Sternocleidomastoid (tissue), 1 donor: ENCODE data around the genes MORC3, CLDN14, SIM2 and RIPPLY3.

- PRO-cap = unidirectional peak, plus-strand start at chr21:35564205
These were observed 496.4 kb downstream of the SETD4 start for GRCh38 chr21:35563601-35564626.

DNA sequence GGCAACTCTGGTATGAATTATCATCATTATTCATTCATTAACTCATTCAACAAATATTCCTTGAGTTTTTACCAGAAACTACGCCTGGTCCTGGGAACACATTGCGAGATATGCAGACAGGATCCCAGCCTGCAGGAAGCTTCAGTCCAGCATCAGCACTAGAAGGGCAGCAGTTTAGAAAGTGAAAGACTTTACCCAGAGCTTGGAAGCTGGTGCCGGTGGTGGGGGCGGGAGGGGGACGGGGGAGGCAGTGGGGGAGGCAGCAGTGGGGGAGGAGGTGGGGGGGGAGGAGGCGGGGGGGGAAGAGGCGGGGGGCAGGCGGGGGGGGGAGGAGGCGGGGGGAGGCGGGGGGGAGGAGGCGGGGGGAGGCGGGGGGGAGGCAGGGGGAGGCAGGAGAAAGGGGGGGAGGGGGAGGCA lies 55.8 kb downstream of the SETD4 start:
- PRO-cap = no peak

- PRO-cap = no peak
These were observed 34.0 kb downstream of the DOP1B start for GRCh38 chr21:36190591-36191113.

- PRO-cap = no peak
These were observed 42.1 kb downstream of the DOP1B start for GRCh38 chr21:36198741-36199176.

GRCh38 chr21:36230210-36231050 lies 73.8 kb downstream of the DOP1B start:
- PRO-cap = no peak

GRCh38 chr21:36320159-36320991 lies at the start of gene MORC3:
TSS of gene MORC3 (plus strand) at chr21:36320197.
- PRO-cap = bidirectional peak, plus-strand start at chr21:36320218, minus-strand start at chr21:36319952; bidirectional peak, plus-strand start at chr21:36320580, minus-strand start at chr21:36320643

DNA sequence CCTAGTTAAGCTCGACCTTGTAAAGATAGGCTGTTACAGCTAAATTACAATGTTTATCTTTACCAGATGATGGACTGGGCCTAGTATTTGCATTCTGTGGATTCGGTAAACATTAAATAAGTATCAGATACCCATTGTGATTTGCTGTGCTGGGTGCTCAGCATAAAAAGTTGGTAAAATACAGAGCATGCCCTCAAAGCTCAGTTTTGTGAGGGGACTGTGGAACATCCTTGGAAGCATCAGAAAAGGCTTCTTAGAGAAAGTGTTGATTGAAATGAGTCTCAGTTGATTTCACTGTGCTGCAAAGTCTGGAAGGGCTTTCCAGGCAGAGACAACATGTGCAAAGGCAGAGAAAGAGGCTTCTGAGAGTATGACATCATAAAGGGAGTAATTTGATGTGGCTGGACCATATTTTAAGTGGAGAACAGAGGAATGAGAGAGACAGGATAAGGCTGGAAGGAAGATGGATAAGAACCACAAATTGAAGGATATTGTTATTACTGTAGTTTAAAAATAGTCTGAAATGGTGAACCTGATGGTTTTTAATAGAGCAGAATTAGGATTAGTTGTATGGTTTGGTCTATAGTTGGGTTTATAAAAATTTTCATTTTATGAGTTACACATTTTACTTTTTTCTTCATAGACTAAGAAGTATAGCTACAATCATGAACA lies 27.6 kb downstream of the MORC3 start:
- PRO-cap = no peak

- PRO-cap = no peak
These were observed 2.9 kb upstream of the CHAF1B start for GRCh38 chr21:36382407-36382606.

DNA sequence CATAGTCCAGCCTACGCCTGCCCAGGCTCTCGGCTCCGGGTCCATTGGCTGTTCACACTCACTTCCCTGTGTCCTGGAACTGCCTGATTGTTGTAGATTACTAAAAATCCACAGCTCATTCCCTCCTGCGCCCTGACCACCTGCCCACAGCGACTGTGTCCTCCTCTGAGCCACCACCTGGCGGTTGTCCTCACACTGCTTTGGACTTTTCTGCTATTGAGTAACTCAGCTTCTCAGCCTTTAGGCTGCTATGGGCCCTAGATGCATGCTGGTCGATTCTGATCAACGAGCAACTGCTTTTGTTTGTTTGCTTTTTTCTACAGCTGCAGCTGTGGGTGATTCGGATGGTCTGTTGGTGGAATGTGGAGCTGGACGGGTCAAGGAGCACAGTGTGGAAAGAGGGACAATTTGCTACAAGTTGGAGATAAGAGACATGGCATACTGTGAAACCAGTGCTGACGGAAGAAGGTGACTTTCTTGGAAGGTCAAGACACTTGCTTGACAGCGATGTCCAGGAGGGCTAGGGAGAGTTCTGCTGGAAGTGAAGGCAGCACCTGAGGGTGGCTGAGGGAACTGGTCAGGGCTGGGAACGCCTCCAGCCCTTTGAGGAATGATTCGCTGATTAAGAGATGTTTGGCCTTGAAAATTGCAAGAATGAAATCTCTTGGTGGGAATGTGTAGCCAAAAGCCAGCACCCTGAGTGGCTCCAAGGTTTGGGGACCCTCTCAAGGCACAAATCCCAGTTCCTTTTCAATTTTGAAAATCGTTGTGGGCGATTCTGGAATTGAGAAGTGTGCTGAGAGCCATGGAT lies at the start of gene CLDN14:
Gene CLDN14, minus strand, starts transcription at position 215 of the 811 bp plus-strand sequence.
- PRO-cap = no peak

DNA sequence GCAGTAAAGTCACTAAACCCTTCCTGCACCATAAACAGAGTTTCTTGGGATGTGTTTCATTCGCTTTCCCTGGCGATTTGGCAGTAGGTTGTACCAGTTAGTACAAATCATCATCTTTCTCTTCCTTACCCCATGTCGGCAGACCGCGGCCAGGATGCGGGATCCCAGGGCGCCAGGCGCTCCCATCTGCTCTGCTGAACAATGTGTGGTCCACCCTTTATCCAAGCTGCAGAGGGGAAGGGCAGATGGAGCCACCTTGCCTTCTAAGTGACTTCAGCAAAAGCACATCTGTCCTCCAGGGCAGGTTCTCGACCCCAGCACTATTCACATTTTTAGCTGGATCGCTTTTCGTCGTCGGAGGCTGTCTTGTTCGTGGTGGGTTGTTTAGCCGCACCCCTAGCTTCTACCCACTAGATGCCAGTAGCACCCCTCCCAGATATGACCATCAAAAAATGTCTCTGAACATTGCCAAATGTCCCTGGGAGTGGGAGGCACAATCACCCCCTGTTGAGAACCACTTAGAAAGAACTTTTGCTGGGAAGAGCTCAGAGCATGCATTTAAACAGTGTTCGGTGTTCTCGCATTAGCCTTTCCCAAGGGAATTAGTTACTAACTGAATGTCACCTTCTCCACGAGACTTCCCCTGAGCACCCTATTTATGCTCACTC lies 58.1 kb upstream of the SIM2 start:
- PRO-cap = no peak

- PRO-cap = no peak
These were observed at the start of gene SIM2 for GRCh38 chr21:36698577-36699676. TSS of gene SIM2 (plus strand) at chr21:36699115.

GRCh38 chr21:36753430-36754072 lies 54.6 kb downstream of the SIM2 start:
- PRO-cap = no peak

GRCh38 chr21:36788096-36788866 lies 89.4 kb downstream of the SIM2 start:
- PRO-cap = no peak

DNA sequence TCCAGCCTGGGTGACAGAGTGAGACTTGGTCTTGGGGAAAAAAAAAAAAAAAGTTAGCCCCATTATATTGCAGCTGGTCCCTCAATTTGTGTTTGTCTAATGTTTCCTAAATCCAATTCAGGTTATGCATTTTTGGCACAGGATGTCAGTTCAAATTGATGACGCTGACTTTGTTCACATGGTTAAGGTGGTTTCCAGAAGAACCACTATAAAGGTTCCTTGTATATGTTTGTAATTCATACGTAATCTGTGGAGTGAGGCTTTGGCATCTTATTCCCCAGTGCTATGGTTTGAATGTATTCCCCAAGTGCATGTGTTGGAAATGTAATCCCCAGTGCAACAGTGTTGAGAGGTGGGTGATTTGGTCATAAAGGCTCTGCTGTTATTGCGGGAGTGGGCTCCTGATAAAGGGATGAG lies 19.3 kb upstream of the HLCS start:
- PRO-cap = no peak

GRCh38 chr21:37006162-37007447 lies at the start of gene RIPPLY3:
TSS of gene RIPPLY3 (plus strand) at chr21:37006702.
- PRO-cap = bidirectional peak, plus-strand start at chr21:37006873, minus-strand start at chr21:37006774; bidirectional peak, plus-strand start at chr21:37007147, minus-strand start at chr21:37007111

DNA sequence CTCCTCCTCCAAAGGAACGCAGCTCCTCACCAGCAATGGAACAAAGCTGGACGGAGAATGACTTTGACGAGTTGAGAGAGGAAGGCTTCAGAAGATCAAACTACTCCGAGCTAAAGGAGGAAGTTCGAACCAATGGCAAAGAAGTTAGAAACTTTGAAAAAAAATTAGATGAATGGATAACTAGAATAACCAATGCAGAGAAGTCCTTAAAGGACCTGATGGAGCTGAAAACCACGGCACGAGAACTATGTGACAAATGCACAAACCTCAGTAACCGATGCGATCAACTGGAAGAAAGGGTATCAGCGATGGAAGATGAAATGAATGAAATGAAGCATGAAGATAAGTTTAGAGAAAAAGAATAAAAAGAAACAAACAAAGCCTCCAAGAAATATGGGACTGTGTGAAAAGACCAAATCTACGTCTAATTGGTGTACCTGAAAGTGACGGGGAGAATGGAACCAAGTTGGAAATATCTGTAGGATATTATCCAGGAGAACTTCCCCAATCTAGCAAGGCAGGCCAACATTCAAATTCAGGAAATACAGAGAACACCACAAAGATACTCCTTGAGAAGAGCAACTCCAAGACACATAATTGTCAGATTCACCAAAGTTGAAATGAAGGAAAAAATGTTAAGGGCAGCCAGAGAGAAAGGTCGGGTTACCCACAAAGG lies 37.2 kb downstream of the TTC3 start:
- PRO-cap = no peak

DNA sequence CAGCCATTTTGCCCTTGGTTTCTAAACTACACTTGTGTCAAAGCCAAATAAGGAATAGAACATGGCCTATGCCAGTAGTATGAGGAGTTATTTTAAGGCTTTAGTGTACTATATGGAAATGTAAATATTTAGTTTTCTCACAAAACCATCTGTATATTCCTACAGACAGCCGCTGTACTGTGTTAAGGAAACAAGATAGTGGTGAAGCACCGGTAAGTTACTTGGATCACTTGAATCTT lies 86.4 kb downstream of the TTC3 start:
- PRO-cap = no peak

DNA sequence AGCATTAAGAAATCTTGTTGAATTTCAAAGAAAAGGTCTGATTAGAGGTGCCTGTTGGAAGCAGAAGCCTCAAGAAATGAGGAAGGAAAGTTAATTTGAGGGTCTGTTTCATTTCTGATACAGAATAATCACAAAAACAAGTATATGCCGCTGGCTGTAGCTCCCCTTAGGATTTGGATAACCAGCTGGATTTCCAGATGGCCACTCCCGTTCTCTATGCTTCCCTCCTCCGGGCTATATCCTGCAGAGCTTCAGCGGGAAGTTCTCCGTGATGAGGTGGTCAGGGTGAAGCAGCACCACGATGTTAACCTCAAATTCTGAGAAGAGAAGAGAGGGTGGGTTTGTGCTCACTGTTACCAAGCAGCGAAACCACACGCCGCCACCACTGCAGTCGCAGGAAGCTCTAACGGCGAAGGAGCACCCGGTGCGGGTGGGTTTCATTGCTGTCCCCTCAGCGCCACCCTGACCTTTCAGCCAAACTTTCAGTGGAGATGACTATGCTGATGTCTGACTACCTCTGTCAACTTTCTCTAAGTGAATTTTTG lies 41.8 kb downstream of the VPS26C start:
- PRO-cap = no peak

GRCh38 chr21:37243293-37243545 lies 23.9 kb downstream of the VPS26C start:
- PRO-cap = no peak

- PRO-cap = bidirectional peak, plus-strand start at chr21:37266970, minus-strand start at chr21:37266905
These were observed 338 bp downstream of the VPS26C start for GRCh38 chr21:37266768-37267224.